ENCODE data around the gene TMC4.

GRCh38 chr19:53044887-53045105 lies 256 bp downstream of the ERVV-2 start:
- PRO-cap = no peak

- PRO-cap = no peak
Measured at GRCh38 chr19:53094725-53095078, 8.5 kb downstream of the ZNF160 start.

DNA sequence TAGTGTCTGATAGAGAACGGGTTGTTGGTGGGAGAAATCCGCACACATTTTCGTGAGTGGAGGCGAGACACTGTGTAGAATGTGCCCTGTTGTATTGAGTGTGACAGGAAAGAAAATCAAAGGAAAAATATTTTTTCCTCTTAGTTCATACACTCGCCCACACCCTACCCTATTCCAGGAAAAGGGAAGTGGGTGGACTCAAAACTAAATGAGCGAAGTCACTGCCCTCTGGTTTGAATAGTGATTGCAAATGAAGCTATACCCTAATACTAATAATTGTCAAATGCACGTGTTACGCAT lies 2.0 kb downstream of the ZNF347 start:
- PRO-cap = unidirectional peak, minus-strand start at position 118 of the sequence

- PRO-cap = no peak
Measured at GRCh38 chr19:53358401-53358684, 7.2 kb upstream of the ZNF525 start.

DNA sequence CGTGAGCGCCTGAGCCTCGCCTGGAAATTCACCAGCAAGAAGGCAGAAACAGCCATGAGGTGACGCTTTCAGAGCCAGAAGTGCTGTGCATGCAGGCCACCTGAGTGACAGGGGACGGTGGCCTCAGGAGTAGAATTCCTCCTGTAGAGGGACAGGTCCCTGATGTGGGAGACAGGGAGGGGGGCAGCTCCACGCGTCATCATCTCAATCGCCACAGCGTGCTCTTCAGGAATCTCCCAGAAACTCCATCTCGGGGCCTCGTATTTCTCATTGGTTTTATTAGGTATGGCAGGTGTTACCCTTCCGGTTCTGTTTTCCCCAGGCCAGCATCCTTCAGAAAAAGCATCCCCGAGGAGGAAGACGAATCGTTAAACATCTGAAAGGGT lies 942 bp downstream of the ZNF331 start:
- PRO-cap = no peak

DNA sequence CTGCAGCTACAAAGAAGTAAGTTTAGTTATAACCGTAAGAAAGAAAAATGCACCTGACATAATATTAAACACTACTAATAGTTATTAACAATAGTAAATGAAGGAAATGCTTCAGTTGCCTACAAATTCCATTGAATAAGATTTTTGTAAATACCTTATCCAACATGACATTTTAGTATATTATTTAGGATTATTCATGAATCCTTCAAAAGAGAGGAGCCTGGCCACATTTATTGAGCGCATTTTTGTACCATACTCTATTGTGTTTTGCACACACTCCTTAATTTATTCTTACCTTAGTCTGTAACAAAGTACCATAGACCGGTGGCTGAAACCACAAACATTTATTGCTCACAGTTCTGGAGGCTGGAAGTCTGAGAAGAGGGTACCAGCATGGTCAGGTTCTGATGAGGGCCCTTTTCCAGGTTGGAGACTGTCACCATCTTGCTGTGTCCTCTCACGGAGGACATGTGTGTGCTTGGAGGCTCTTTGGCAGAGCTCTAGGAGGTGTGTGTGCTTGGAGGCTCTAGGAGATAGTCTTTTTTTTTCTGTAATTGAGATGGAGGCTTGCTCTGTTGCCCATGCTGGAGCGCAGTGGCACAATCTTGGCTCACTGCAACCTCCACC lies 2.1 kb downstream of the ZNF331 start:
- PRO-cap = no peak

DNA sequence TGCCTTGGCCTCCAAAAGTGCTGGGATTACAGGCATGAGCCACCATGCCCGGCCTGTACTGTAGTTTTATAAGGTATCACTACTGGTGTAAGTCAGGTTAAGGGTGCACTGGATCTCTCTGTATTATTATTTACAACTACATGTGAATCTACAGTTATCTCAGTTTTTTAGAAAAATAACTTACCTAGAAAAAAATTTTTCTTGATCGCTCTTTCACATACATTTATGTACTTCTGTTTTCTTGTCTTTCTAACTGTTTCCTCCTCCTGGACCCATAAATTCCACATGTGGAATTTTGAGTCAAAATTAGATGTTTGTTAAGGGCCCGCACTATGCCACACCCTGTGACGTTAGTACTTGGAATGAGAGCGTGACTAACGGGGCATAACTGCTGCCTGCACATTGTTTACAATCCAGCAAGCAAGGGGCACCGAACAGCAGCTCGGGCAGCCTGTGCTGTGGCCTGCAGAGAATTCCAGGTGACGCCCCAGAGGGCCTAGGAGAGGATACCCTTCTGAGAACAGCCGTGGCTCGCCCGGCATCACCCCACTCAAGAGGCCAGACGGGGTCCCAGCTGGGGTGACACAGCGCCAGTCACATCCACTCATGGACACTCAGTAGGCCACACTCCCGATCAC lies 7.1 kb downstream of the ZNF331 start:
- PRO-cap = bidirectional peak, plus-strand start at position 411 of the sequence, minus-strand start at position 277 of the sequence

DNA sequence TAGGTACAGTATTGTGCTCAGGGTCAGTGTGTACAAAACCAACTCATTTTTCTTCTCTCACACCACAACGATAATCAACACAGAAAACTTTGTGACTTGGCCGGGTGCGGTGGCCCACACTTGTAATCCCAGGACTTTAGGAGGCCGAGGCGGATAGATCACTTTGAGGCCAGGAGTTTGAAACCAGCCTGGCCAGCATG lies 19.5 kb downstream of the ZNF331 start:
- PRO-cap = no peak

GRCh38 chr19:53579079-53579410 lies 41.1 kb downstream of the ZNF331 start:
- PRO-cap = no peak

GRCh38 chr19:53581023-53581766 lies 43.2 kb downstream of the ZNF331 start:
- PRO-cap = no peak

DNA sequence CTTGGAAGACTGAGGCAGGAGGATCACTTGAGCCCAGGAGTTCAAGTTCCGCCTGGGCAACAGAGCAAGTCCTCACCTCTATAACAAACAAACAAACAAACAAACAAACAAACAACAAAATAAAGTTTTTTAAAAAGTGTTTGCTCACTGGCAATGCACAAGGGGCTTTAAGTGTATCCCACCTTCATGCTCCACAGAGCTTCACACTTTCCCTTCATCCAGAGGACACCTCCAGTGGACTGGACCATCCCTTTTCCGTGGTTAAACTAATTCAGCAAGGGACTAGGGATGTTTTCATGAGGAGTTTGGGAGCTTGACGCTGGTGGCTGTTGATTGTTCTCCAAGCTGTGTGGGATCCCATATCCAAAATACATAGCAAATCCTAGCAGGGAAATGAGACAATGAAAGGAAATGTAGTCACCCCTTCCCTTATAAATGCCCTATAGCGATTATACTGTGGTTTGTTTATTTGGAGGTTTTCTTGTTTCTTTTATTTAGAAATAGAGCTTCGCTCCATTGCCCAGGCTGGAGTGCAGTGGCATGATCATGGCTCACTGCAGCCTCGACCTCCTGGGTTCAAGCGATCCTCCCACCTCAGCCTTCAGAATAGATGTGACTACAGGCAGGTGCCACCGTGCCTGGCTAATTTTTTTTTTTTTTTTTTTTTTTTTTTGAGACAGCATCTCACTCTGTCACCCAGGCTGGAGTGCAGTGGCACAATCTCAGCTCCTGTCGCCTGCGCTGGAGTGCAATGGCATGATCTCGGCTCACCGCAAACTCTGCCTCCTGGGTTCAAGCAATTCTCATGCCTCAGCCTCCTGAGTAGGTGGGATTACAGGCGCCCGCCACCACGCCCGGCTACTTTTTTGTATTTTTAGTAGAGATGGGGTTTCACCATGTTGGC lies 31.5 kb upstream of the DPRX start:
- PRO-cap = unidirectional peak, minus-strand start at position 268 of the sequence

- PRO-cap = no peak
Measured at GRCh38 chr19:53959816-53960753, 2.7 kb upstream of the CACNG8 start.

DNA sequence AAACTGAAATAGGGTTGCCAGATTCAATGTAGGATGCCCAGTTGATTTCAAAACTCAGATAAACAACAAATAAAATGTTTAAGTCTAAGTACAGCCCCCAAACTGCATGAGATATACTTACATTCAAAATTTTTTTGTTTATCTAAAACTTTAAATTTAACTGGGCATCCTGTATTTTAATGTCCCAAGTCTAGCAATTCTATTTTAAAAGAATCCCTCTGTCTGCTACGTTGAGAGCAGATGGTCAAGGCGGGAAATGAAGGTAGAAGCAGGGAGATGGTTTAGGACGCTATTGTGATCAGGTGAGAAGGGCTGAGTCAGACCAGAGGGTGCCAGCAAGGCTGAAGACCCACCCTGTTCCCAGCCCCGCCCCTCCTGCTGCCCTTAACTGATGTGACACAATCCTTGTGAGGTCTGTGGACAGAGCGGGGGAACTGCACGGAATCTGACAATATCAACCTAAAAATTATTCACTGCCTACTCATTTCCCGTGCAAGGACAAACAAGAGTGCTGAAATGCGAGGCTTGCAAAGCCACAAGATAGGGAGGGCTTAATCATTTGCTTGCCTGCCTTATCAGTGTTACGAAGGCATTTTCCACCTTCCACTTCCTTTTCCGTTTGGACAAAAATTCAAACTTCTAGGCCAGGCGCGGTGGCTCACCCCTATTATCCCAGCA lies 28.6 kb downstream of the CACNG6 start:
- PRO-cap = no peak

DNA sequence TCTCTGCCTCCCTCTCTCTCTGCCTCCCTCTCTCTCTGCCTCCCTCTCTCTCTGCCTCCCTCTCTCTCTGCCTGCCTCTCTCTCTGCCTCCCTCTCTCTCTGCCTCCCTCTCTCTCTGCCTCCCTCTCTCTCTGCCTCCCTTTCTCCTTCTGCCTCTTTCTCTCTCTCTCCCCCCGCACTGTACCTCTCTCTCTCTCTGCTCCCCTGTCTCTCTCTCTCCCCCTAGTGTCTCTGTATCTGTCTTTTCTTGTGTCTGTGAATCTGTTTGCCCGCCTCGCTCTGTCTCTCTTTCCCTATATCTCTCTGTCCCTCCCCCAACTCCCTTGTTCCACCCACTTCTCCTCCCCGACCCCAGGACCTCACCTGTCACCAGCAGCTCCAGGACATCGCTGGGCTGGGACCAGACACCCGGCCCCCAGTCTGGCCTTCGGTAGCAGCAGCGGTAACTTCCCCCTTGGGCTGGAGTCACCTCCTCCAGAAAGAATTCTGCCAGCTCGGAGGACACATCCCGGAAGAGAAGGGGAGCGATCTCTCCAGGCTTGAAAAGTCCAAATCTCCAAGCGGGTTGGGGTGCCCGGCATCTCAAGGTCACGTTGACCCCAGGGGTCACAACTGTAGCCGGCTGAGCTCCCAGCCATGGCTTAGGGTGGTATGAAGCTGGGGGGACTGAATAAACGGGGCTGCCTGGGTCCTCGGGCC lies 4.0 kb downstream of the OSCAR start:
- PRO-cap = bidirectional peak, plus-strand start at position 477 of the sequence, minus-strand start at position 151 of the sequence

GRCh38 chr19:54143896-54144375 lies 6.4 kb downstream of the CNOT3 start:
- PRO-cap = no peak

DNA sequence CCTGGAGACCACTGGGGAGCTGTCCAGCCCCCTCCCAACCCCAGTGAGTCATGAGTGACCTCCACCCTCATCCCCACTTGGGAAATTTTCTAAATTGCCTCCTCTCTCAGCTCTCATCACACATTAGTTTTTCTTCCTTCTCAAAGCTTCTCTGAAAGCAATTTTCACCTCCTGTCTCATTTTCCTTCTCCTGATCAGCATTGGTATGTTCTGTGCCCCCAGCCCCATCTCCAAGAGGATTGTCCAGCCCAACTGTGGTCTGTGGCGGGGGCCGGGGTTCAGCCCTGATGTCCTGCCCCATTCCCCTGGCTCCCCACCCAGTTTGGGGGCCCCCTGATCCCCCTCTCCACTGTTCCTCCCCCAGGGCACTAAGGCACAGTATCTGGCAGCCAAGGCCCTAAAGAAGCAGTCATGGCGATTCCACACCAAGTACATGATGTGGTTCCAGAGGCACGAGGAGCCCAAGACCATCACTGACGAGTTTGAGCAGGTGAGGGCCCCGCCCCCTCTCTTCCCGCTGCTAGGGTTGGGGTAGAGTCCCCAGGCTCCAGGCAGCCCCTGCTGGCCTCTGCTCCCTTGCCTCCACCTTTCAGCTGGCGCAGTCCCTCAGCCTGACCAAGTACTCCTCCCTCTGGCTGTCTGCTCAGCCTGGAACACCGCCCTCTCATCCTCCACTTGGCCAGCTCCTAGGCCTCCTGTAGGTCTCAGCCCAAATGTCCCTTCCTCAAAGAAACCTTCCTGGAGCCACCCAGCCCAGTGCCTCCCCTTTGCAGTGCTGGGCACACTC lies 6.0 kb downstream of the LENG1 start:
- PRO-cap = no peak

DNA sequence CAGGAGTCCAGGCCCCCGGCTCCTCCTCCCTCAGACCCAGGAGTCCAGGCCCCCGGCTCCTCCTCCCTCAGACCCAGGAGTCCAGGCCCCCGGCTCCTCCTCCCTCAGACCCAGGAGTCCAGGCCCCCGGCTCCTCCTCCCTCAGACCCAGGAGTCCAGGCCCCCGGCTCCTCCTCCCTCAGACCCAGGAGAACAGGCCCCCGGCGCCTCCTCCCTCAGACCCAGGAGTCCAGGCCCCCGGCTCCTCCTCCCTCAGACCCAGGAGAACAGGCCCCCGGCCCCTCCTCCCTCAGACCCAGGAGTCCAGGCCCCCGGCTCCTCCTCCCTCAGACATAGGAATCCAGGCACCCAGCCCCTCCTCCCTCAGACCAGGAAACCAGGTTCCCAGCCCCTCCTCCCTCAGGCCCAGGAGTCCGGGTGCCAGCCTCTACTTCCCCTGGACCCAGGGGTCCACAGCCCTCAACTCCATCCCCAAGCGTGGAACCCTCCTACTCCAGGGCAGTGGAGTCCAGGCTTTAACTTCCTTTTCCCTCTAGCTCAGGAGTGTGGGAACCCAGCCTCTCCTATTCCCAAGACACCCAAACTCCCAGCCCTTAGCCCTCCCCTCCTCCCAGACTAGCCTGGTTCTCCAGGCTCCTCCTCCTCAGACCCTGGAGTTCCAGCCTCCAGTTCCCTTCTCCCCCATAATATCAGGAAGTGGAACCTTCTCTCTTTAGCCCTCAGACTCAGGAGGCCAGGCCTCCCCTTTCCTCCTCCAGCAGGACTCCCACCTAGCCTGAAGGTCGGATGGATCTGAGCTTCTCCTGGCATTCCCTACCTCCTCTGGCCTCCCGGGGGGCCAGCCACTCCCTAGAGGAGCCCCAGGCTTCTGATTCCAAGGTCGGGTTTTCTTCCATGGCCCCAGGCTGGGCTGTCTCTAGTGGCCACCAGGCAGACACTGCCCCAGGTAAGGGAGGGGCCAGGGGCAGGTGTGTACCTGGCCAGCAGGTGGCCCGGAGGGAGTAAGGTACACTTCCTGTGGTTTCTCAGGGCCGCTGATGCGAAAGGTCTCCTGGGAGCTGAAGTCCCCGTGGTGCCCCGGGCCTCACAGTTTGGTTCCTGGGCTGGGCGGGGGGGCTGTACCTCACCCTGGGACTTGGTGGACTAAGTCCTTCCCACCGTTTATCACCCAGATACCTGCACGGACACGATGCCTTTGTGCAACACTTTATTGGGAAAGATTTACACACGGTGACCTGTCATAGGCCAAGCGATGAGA lies at the start of gene TMC4:
TMC4 (minus strand) TSS at position 939 of the 1,258 bp plus-strand sequence.
- PRO-cap = unidirectional peak, minus-strand start at position 939 of the sequence

DNA sequence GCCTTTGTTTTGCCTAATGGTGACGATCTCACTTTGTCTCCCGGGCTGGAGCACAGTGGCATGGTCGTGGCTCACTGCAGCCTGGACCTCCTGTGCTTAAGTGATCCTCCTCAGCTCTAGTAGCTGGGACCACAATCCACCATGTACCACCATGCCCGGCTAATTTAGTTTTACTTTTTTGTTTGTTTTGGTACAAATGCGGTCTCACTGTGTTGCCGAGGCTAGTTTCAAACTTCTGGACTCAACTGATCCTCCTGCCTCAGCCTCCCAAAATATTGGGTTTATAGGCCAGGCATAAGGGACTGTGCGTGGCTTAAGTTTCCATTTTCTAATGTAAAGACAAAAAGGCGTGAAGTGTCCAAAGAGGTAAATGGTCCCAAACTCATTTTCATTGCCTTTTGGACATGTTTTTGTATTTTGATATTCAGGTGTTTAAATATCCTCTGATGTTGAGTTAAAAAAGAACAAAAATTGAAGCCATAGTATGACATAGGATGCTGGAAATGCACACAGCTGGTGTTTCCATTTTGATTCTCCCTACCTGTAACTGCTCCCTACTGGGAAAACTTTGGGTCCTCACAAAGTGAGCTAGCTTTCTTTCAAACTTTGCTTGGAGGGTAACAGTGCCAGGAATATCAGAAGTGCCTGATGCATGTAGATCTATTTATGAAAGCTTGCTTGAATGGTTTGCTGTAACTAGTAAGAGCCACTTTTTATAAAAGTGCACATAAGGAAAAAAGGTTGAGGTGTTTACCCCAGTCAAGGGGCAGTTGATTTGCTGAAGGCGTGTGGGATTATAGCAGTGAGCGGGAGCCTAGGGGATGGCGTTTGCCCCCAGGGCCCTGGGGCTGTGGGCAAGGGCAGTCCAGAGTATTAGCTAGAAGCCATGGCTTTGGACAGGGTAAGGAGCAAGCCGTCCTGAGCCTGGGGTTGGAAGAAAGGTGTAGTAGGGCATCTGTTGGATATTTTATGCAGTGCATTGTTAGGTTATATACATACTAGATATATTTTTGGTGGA lies 4.1 kb downstream of the RPS9 start:
- PRO-cap = no peak

DNA sequence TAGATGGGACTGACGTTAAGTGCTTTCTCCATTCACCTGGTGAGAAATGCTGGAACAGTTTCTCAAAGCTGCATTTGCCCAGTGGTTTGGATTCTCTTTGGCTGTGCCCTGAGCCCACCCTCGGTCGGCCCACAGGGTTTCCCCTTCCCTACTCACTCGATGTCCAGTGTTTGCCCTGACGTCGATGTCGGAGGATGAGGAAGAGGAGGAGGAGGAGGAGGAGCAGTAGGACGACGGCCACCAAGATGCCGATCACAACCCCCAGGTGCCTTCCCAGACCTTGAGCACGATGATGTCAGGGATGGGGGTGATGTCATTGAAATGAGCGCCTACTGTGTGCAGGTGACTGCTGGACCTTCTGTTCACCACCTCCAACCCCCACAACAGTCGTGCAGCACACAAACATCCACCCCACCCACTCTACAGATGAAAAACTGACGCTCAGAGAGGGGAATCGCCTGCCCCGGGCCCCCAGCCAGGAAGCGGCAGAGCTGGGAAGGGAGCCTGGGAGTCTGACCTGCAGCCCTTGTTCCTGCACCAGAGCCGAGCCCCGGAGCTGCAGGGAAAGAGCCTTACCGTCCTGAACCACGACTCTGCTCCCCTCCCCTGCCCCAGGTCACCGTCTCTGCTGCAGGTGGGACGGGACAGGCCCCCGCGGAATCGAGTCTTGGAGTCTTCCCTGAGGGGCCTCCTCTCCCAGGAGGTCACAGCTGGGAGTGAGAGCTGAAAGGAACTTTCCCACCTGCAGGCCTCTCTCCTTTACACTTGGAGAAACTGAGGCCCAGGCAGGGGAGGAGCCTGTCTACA lies 4.1 kb downstream of the LILRB2 start:
- PRO-cap = no peak

- PRO-cap = no peak
Measured at GRCh38 chr19:54304888-54305727, 7.9 kb downstream of the LILRA5 start.

Measured in sciatic nerve (tissue), 1 donor.